ENCODE measurements around a stretch of chr2.

- RAMPAGE, long total RNA, result no peak
- RRBS, result no CpG with 5 or more reads among the region's 3 CpGs
PRO-cap:
- standard, result no peak
- CoPRO, capped RNA only, 2 experiments, result no peak in any of the 2 experiments
- CoPRO, capped and uncapped RNA, 2 experiments, result no peak in any of the 2 experiments
- CoPRO, uncapped RNA only, 2 experiments, result no peak in any of the 2 experiments
CAGE:
- cytosol, long polyA plus RNA, result no peak
- long polyA plus RNA, result no peak
- nucleolus, long total RNA, result no peak
- nucleus, long polyA plus RNA, result no peak
Measured at GRCh38 chr2:39513414-39513960, 76.4 kb upstream of the MAP4K3 start.

- RAMPAGE, long total RNA, result no peak
- RRBS, result no CpG with 5 or more reads among the region's 2 CpGs
PRO-cap:
- standard, result no peak
- CoPRO, capped RNA only, 2 experiments, result no peak in any of the 2 experiments
- CoPRO, capped and uncapped RNA, 2 experiments, result no peak in any of the 2 experiments
- CoPRO, uncapped RNA only, 2 experiments, result no peak in any of the 2 experiments
CAGE:
- cytosol, long polyA plus RNA, result no peak
- long polyA plus RNA, result no peak
- nucleolus, long total RNA, result no peak
- nucleus, long polyA plus RNA, result no peak
Measured at GRCh38 chr2:39530241-39530952, 93.3 kb upstream of the MAP4K3 start.

GRCh38 chr2:39664899-39665774 lies 580 bp upstream of the TMEM178A start:
- RAMPAGE, long total RNA, result no peak
- RRBS, result 13% methylated on average over 3 of the region's 42 CpGs
PRO-cap:
- standard, result no peak
- CoPRO, capped RNA only, 2 experiments, result no peak in any of the 2 experiments
- CoPRO, capped and uncapped RNA, 2 experiments, result no peak in any of the 2 experiments
- CoPRO, uncapped RNA only, 2 experiments, result no peak in any of the 2 experiments
CAGE:
- cytosol, long polyA plus RNA, result no peak
- long polyA plus RNA, result no peak
- nucleolus, long total RNA, result no peak
- nucleus, long polyA plus RNA, result no peak

DNA sequence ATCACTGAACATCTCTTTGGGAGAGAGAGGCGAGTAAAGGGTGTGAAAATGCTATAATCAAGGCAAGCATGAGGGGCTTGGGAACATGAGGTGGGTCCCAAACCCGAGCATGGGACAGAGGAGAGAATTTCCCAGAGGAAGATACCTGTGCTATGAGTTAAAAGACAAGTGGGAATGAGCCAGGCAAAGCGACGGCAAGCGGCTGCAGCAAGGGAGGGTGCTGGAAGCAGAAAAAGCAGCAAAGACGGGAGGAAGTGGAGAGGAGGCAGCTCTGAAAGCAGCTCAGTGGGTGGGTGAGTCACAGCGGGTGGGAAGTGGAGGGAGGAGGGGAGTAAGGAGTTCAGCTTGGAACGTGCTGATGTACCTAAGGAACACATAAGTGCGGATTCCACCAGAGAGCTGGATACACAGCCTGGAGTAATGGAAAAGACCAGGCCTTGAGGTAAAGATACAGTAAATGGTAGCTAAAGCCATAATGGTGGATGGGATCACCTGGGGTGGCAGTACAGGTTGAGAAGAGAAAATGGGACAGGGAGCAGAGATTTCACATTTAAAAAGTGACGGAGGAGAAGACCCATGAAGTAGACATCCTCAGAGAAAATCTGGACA lies 41.4 kb downstream of the THUMPD2 start:
- RAMPAGE, long total RNA, result no peak
- RRBS, result no CpG with 5 or more reads among the region's 10 CpGs
PRO-cap:
- standard, result no peak
- CoPRO, capped RNA only, 2 experiments, result no peak in any of the 2 experiments
- CoPRO, capped and uncapped RNA, 2 experiments, result no peak in any of the 2 experiments
- CoPRO, uncapped RNA only, 2 experiments, result no peak in any of the 2 experiments
CAGE:
- cytosol, long polyA plus RNA, result no peak
- long polyA plus RNA, result no peak
- nucleolus, long total RNA, result no peak
- nucleus, long polyA plus RNA, result no peak

DNA sequence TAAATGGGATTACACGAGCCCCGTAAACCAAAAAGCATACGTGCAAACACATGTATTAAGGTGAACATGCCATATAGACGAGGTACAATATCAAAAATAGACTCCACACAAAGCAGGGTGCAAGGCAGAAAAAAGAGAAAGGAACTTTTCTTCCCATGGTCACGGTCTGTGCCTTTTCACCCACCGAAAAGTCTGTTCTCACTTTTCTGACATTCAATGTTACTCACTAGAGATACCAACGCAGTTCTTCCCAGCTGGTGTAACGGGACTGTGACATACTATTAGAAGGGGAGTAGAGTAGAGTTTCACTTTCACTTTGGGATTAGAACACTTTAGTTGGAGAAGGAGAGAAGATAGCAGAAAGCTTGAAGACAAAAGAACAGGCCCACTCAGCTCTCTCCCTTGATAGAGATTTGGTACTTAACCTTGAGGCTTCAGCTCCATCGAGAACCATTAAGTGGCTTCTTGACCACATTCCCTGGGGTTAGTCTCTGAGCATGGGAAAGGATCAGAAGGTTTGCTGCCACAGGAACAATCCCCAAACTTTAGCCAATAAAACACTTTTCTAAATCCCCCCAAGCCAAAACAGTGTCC lies 37.5 kb upstream of the SLC8A1 start:
- RAMPAGE, long total RNA, result no peak
- RRBS, result no CpG with 5 or more reads among the region's 9 CpGs
PRO-cap:
- standard, result no peak
- CoPRO, capped RNA only, 2 experiments, result no peak in any of the 2 experiments
- CoPRO, capped and uncapped RNA, 2 experiments, result no peak in any of the 2 experiments
- CoPRO, uncapped RNA only, 2 experiments, result no peak in any of the 2 experiments
CAGE:
- cytosol, long polyA plus RNA, result no peak
- long polyA plus RNA, result no peak
- nucleolus, long total RNA, result no peak
- nucleus, long polyA plus RNA, result no peak

DNA sequence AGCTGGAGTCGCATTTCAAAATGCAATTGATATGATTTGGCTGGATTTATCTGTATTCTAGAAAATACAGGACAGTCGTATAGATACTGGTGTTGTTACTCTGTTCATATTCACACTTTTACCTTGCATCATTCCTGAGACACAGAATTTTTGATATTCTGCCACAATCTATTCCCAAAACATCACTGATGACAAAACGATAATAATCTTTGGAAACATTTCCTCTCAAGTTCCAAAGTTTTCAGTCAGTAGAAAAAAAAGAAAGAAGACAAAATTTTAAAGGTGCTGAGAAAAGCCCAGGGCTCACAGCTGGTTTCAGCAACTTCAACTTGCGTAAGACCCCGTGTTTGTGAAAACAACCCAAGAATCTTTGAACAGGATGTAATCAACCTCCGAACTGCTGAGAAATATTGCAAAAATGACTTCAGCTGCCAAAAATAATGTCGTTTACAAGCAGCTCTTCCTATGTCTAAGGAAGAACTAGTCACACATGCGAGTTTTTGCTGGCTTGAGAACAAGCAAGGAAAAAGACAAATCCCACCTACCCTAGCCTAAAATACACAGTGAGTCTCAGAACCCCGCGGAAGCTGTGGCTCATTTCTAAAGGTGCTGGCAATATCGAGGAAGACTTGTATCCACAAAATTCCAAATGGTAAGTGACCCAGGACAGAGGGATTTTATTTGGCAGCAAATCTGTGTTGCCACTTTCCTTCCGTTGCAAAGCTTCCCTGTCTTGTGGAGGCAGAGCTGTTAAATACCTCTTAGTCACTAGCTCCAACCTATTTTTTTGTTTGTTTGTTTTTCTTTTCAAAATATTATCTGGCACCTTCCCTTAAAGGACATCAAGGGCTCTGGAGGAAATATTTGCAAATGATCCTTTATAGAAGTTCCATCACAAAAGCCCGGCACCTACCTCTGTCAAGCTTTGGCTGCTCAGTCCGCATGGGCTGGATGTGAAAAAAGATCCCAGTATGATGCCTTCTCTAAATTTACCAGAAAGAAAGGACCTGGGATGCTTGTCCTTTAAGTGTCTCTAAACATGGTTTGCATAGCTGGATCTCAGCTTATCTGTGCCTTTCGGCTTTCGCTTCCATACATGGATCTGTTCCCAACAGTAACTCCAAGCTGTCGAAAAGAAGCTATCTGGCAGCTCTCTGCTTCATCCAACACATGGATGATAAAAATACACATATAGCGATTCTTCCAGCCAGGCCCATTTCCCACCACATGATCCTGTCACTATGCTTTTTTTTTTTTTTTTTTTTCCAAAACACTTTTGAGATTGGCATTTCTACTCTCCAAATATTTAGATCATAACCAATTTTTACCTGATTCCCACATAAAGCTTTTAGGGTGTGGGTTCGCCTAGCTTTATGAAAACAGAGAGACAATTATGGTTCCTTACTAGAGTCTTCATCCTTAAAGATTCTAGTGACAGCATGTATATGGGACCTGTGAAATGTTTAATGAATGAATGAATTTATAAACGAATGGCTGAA lies 60.1 kb upstream of the SLC8A1 start:
- RAMPAGE, long total RNA, result no peak
- RRBS, result no CpG with 5 or more reads among the region's 20 CpGs
PRO-cap:
- standard, result no peak
- CoPRO, capped RNA only, 2 experiments, result no peak in any of the 2 experiments
- CoPRO, capped and uncapped RNA, 2 experiments, result no peak in any of the 2 experiments
- CoPRO, uncapped RNA only, 2 experiments, result no peak in any of the 2 experiments
CAGE:
- cytosol, long polyA plus RNA, result no peak
- long polyA plus RNA, result no peak
- nucleolus, long total RNA, result no peak
- nucleus, long polyA plus RNA, result no peak

DNA sequence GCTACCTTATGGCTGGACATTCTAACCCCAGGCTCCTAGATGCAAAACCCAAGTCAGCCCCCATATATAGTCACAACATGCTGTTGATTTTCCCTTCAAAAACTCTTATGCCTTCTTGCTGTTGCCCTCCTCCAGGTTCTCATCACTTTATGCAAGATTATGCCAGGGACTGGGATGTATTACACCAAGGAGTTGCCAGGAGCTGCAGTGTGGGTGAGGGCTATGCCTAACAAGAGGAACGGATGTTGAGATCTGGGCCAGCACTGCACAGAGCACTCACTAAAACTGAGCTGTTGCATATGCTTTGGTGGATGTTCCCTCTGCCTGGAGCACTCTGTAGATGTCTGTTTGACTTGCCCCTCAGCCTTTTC lies 41.1 kb upstream of the EML4 start:
- RAMPAGE, long total RNA, result no peak
- RRBS, result no CpG with 5 or more reads among the region's 1 CpG
PRO-cap:
- standard, result no peak
- CoPRO, capped RNA only, 2 experiments, result no peak in any of the 2 experiments
- CoPRO, capped and uncapped RNA, 2 experiments, result no peak in any of the 2 experiments
- CoPRO, uncapped RNA only, 2 experiments, result no peak in any of the 2 experiments
CAGE:
- cytosol, long polyA plus RNA, result no peak
- long polyA plus RNA, result no peak
- nucleolus, long total RNA, result no peak
- nucleus, long polyA plus RNA, result no peak

DNA sequence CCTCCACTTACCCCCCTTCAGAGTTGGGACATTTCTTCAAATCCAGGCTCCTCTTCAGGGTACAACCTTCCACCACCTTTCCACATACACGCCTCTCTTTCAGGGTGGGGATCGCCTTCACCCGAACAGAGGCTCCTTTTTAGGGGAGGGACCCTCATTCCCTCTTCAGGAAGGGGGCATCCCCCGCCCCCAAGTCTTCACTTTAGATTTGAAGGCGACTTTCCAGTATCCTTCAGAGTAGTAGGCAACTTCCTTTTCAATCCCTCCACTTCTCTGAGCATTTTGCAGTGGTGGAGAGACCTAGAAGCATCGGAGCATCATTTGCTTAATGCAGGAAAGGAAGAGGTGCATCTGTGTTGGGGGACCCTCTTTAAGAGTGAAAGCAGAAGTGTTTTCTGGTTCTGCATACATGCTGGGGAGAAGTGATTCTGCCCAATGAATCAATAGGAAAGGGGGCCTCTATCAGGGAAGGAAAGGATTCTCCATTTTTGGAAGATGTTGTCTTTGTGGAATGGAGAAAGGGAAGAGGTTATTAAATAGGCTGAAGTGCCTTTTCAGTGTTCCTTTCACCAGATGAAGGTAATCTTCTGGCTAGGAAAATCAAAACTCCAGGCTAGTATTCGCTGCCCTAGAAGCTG lies 925 bp downstream of the EML4 start:
- RAMPAGE, long total RNA, result no peak
- RRBS, result no CpG with 5 or more reads among the region's 7 CpGs
PRO-cap:
- standard, result no peak
- CoPRO, capped RNA only, 2 experiments, result no peak in any of the 2 experiments
- CoPRO, capped and uncapped RNA, 2 experiments, result no peak in any of the 2 experiments
- CoPRO, uncapped RNA only, 2 experiments, result no peak in any of the 2 experiments
CAGE:
- cytosol, long polyA plus RNA, result no peak
- long polyA plus RNA, result no peak
- nucleolus, long total RNA, result no peak
- nucleus, long polyA plus RNA, result no peak

- RAMPAGE, long total RNA, result no peak
- RRBS, result no CpG with 5 or more reads among the region's 2 CpGs
PRO-cap:
- standard, result no peak
- CoPRO, capped RNA only, 2 experiments, result no peak in any of the 2 experiments
- CoPRO, capped and uncapped RNA, 2 experiments, result no peak in any of the 2 experiments
- CoPRO, uncapped RNA only, 2 experiments, result no peak in any of the 2 experiments
CAGE:
- cytosol, long polyA plus RNA, result no peak
- long polyA plus RNA, result no peak
- nucleolus, long total RNA, result no peak
- nucleus, long polyA plus RNA, result no peak
Measured at GRCh38 chr2:42637379-42637578, 68.8 kb downstream of the MTA3 start.

GRCh38 chr2:42795780-42796227 lies 3.4 kb upstream of the HAAO start:
- RAMPAGE, long total RNA, result no peak
- RRBS, result no CpG with 5 or more reads among the region's 3 CpGs
PRO-cap:
- standard, result no peak
- CoPRO, capped RNA only, 2 experiments, result no peak in any of the 2 experiments
- CoPRO, capped and uncapped RNA, 2 experiments, result no peak in any of the 2 experiments
- CoPRO, uncapped RNA only, 2 experiments, result no peak in any of the 2 experiments
CAGE:
- cytosol, long polyA plus RNA, result no peak
- long polyA plus RNA, result no peak
- nucleolus, long total RNA, result no peak
- nucleus, long polyA plus RNA, result no peak

GRCh38 chr2:42905558-42906218 lies 113.3 kb upstream of the HAAO start:
- RAMPAGE, long total RNA, result no peak
- RRBS, result no CpG with 5 or more reads among the region's 21 CpGs
PRO-cap:
- standard, result no peak
- CoPRO, capped RNA only, 2 experiments, result no peak in any of the 2 experiments
- CoPRO, capped and uncapped RNA, 2 experiments, result no peak in any of the 2 experiments
- CoPRO, uncapped RNA only, 2 experiments, result no peak in any of the 2 experiments
CAGE:
- cytosol, long polyA plus RNA, result no peak
- long polyA plus RNA, result no peak
- nucleolus, long total RNA, result no peak
- nucleus, long polyA plus RNA, result no peak

GRCh38 chr2:42908365-42908939 lies 116.1 kb upstream of the HAAO start:
- RAMPAGE, long total RNA, result no peak
- RRBS, result no CpG with 5 or more reads among the region's 5 CpGs
PRO-cap:
- standard, result no peak
- CoPRO, capped RNA only, 2 experiments, result no peak in any of the 2 experiments
- CoPRO, capped and uncapped RNA, 2 experiments, result no peak in any of the 2 experiments
- CoPRO, uncapped RNA only, 2 experiments, result no peak in any of the 2 experiments
CAGE:
- cytosol, long polyA plus RNA, result no peak
- long polyA plus RNA, result no peak
- nucleolus, long total RNA, result no peak
- nucleus, long polyA plus RNA, result no peak

GRCh38 chr2:42937251-42937538 lies 144.8 kb upstream of the HAAO start:
- RAMPAGE, long total RNA, result no peak
- RRBS, result no CpG with 5 or more reads among the region's 6 CpGs
PRO-cap:
- standard, result no peak
- CoPRO, capped RNA only, 2 experiments, result no peak in any of the 2 experiments
- CoPRO, capped and uncapped RNA, 2 experiments, result no peak in any of the 2 experiments
- CoPRO, uncapped RNA only, 2 experiments, result no peak in any of the 2 experiments
CAGE:
- cytosol, long polyA plus RNA, result no peak
- long polyA plus RNA, result no peak
- nucleolus, long total RNA, result no peak
- nucleus, long polyA plus RNA, result no peak

- RAMPAGE, long total RNA, result no peak
- RRBS, result no CpG with 5 or more reads among the region's 6 CpGs
PRO-cap:
- standard, result no peak
- CoPRO, capped RNA only, 2 experiments, result no peak in any of the 2 experiments
- CoPRO, capped and uncapped RNA, 2 experiments, result no peak in any of the 2 experiments
- CoPRO, uncapped RNA only, 2 experiments, result no peak in any of the 2 experiments
CAGE:
- cytosol, long polyA plus RNA, result no peak
- long polyA plus RNA, result no peak
- nucleolus, long total RNA, result no peak
- nucleus, long polyA plus RNA, result no peak
Measured at GRCh38 chr2:43070056-43070551, 156.3 kb downstream of the ZFP36L2 start.

DNA sequence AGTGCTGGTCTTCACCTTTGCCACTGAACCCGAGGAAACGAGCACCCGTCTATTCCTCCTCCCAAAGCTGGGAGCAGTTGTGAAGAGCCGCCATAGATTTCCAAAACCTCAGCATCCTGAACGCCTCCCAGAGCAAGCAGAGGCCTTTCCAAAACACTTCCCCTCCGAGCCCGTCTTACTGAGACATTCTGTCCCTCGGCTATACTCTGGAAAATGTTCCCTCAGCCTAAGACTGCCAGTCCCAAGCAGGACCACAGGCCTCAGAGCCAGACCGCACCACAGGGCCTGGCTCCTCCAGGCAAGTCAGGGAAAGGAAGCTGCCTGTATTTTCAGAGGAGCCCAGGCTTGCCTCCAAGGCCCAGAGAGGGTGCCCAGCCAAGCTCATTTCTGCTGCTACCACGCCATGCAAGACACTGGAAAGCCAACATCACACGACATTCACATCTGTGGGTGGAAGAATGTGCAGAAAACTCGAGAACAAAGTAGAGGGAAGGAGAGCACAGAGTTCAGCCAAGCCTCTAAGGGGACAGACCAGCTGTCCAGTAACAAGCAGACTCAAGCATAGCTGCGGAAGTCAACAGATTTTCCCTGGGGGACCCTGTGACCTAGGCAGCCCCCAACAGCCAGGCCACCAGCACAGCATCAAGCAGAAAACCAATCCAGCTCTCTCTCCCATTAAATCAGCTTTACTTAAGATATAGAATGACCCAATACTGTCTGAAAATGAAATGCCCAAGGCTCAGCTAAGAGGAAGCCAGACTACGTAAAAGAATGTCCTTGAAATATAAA lies 124.0 kb downstream of the ZFP36L2 start:
- RAMPAGE, long total RNA, result no peak
- RRBS, result no CpG with 5 or more reads among the region's 14 CpGs
PRO-cap:
- standard, result no peak
- CoPRO, capped RNA only, 2 experiments, result no peak in any of the 2 experiments
- CoPRO, capped and uncapped RNA, 2 experiments, result no peak in any of the 2 experiments
- CoPRO, uncapped RNA only, 2 experiments, result no peak in any of the 2 experiments
CAGE:
- cytosol, long polyA plus RNA, result no peak
- long polyA plus RNA, result no peak
- nucleolus, long total RNA, result no peak
- nucleus, long polyA plus RNA, result no peak

- RAMPAGE, long total RNA, result no peak
- RRBS, result 76% methylated on average over 7 of the region's 19 CpGs
PRO-cap:
- standard, result no peak
- CoPRO, capped RNA only, 2 experiments, result no peak in any of the 2 experiments
- CoPRO, capped and uncapped RNA, 2 experiments, result no peak in any of the 2 experiments
- CoPRO, uncapped RNA only, 2 experiments, result no peak in any of the 2 experiments
CAGE:
- cytosol, long polyA plus RNA, result no peak
- long polyA plus RNA, result no peak
- nucleolus, long total RNA, result no peak
- nucleus, long polyA plus RNA, result no peak
Measured at GRCh38 chr2:43218163-43219191, 7.9 kb downstream of the ZFP36L2 start.

- RAMPAGE, long total RNA, result no peak
- RRBS, result no CpG with 5 or more reads among the region's 11 CpGs
PRO-cap:
- standard, result no peak
- CoPRO, capped RNA only, 2 experiments, result no peak in any of the 2 experiments
- CoPRO, capped and uncapped RNA, 2 experiments, result no peak in any of the 2 experiments
- CoPRO, uncapped RNA only, 2 experiments, result peak in 1 of 2 experiments; most common minus-strand start chr2:43219560 (in 1)
CAGE:
- cytosol, long polyA plus RNA, result no peak
- long polyA plus RNA, result no peak
- nucleolus, long total RNA, result no peak
- nucleus, long polyA plus RNA, result no peak
Measured at GRCh38 chr2:43219359-43219653, 7.1 kb downstream of the ZFP36L2 start.

- RAMPAGE, long total RNA, result no peak
- RRBS, result no CpG with 5 or more reads among the region's 8 CpGs
PRO-cap:
- standard, result bidirectional peak, plus-strand start at chr2:43219849, minus-strand start at chr2:43219751
- CoPRO, capped RNA only, 2 experiments, result peak in 2 of 2 experiments; most common plus-strand start chr2:43219849 (in 1); most common minus-strand start chr2:43219717 (in 1)
- CoPRO, capped and uncapped RNA, 2 experiments, result no peak in any of the 2 experiments
- CoPRO, uncapped RNA only, 2 experiments, result peak in 1 of 2 experiments; most common plus-strand start chr2:43219860 (in 1)
CAGE:
- cytosol, long polyA plus RNA, result no peak
- long polyA plus RNA, result no peak
- nucleolus, long total RNA, result no peak
- nucleus, long polyA plus RNA, result no peak
Measured at GRCh38 chr2:43219654-43219884, 6.8 kb downstream of the ZFP36L2 start.

Data from K562 (cell line).